HL-60 (cell line): ENCODE data around the genes PALLD and GALNTL6.

DNA sequence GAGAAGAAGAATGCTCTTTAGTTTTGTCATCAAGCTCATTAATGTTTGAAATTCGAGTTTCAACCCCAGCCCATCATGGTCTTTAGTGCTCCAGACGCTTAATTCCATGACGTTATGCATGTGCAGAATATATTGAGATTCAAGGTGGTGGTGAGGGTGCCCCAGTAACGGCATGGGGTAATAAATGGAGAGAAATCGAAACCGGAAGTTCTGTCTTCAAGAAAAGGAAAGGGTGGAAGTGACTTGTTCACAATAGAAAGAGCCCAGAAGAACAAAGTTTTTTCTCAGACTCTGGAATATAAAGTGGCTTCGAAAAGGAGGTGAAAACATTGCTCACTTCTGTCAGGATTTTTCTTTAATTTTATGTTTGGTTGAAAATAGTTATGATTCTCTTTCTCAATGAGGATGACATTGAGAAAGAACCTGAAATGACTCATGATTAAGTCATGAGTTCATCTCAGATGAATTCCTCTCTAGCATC is 699 bp upstream of the DDX60L start:
- RRBS = no CpG with 5 or more reads among the region's 7 CpGs

DNA sequence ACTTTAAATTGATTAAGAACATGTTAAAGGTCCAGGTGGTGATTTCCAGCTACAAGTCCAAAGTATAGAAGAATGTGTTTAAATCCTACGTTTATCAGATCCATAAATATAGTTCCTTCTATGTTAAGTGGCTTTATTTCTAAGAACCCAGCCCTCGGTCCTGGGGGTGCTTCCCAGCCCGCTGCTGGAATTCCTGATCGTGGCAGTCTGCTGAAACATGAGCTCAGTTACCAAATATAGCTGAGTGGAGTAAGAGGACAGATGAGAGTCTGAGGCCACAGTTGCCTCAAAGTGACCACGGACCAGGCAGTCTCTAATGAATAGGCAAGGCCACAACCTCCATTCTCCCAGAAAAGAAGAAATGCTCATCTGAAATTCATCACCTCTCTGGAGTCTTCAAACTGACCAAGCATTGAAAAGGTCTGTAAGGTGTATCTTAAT is at the start of gene PALLD:
Gene PALLD (plus strand): TSS at position 278 of the 441 bp plus-strand sequence.
- RRBS = no CpG with 5 or more reads among the region's 5 CpGs

GRCh38 chr4:168558259-168559014 is 61.6 kb downstream of the PALLD start:
- RRBS = no CpG with 5 or more reads among the region's 7 CpGs

DNA sequence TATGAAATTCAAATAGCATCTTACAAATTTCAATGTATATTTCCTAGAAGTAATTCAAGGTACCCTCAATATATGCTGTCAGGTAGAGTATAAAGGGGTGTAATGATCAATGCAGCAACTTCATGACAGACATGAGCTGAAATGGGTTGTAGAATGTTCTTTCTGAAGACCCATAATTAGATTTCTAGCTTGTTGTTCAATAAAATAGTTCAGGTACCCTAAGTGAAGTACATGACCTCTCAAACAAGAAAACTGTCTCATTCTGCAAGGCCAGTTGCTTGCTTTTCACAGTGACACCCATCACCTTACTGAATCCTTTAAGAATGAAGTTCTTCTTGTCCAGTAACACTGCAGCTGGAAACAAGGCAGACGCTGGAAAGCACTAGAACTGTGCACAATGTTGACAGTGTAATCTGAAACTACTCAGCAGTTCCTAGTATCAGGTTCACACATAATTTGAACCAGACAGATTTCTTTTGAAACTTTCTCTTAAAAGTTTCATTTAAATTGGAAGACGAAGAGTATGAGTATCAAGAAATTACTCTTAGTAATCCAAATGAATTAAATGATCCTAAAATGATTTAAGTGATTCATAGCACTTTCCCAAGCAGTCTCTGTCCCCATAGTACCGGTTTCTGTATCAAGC is 63.3 kb downstream of the PALLD start:
- RRBS = no CpG with 5 or more reads among the region's 3 CpGs

- RRBS = no CpG with 5 or more reads among the region's 1 CpG
Measured at GRCh38 chr4:168903528-168903991, 106.5 kb downstream of the CBR4 start.

GRCh38 chr4:169080982-169081498 is 71.0 kb upstream of the CBR4 start:
- RRBS = no CpG with 5 or more reads among the region's 3 CpGs

DNA sequence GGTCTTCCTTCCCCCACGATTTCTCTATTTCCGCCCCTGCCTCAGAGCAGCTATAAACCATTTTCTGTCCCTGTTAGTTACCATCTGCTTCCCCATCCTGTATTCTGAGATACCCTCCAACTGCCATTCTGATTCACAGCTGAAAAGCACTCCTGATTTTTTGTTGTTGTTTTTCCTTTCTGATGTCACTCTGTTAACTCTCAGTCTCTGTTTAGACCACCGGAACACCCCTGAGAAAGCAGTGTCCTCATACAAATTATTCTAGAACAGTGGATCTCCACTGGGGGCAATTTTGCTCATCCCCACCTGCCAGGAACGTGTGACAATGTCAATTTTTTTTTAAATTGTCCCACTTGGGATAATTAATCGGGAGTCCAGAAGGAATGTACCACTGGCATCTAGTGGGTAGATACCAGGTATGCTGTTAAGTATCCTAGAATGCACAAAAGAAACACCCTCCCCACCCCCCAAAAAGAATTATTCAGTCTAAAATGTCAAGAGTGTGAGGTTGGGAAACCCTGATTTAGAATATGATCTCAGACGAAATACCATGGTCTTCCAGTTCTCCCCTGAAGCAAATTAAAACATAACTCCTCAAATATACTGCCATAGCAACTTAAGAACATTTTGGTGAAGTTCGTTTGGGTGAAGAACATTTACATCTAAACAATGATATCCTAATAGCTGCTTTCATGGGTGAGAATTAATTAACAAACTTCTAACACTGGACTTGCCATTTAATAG is 36.7 kb downstream of the SH3RF1 start:
- RRBS = no CpG with 5 or more reads among the region's 7 CpGs

- RRBS = no CpG with 5 or more reads among the region's 30 CpGs
Measured at GRCh38 chr4:169271460-169271853, 701 bp upstream of the SH3RF1 start.

- RRBS = no CpG with 5 or more reads among the region's 6 CpGs
Measured at GRCh38 chr4:169271854-169272140, 1.0 kb upstream of the SH3RF1 start.

GRCh38 chr4:169756899-169757398 is 795 bp downstream of the HPF1 start:
- RRBS = no CpG with 5 or more reads among the region's 9 CpGs

- RRBS = 13% methylated on average over 25 of the region's 44 CpGs
Measured at GRCh38 chr4:171813169-171813611, at the start of gene GALNTL6. Gene GALNTL6 (plus strand): TSS chr4:171813404.

DNA sequence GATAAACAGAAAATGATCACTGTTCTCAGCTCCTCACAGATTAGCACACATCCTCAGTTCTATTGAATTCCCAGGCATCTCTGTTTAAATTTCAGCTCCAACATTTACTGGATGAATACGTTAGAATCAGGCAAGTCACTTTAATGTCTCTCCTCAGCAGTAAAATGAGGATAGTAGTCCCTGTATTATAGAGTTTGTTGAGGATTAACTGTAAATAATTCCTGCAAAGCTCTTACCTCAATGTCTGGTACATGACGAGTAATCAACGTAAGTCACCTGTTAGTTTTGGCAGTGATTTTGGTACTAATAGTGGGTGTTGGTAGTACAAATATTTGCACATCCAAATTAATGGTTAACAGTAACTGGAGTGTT is 189.8 kb upstream of the GALNT7 start:
- RRBS = no CpG with 5 or more reads among the region's 3 CpGs

DNA sequence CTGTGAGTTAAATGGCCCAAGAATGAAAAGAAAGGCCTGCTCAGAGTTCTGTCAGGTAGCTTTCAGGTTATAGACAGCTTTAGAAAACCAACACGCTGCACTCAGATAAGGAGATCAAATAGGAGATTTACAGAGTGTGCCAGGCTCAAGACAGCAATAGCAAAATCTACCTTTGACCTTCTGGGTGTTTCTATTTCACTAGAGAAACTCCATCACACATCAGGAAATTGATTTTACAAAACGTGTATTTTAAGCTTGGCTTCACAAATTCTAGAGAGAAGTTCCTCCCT is 162.4 kb upstream of the GALNT7 start:
- RRBS = no CpG with 5 or more reads among the region's 2 CpGs

DNA sequence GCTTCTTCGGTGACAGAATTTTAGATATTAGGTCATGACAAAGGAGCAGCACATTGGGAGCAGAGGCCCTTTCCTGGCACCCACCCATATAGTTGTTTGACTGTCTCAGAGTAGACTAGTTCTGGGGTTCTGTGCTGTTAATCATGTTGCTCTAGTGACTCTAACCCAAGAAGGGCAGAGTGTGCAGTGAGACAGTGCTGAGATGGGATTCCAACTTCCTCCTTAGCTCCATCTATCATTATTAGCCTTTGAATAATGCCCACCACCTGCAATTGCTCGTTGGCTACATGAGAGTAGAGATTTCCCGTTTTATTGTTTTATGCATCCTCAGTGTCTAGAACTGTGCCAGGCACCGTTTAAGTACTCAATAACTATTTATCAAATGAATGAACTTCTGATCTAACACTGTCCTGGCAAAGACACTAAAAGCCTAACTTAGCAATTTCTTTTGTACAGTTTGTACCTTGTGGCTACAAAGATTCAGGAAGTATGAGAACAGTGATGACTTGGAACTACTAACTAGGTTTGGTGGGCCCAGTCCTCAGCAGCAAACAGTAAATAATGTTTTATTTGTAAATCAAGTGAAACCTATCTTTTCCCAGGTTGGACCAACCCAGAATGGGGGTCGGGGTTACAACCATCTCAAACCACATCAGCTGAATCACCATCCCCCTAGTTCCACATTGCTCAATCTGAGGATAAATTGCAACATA is 12.1 kb upstream of the SCRG1 start:
- RRBS = no CpG with 5 or more reads among the region's 5 CpGs

DNA sequence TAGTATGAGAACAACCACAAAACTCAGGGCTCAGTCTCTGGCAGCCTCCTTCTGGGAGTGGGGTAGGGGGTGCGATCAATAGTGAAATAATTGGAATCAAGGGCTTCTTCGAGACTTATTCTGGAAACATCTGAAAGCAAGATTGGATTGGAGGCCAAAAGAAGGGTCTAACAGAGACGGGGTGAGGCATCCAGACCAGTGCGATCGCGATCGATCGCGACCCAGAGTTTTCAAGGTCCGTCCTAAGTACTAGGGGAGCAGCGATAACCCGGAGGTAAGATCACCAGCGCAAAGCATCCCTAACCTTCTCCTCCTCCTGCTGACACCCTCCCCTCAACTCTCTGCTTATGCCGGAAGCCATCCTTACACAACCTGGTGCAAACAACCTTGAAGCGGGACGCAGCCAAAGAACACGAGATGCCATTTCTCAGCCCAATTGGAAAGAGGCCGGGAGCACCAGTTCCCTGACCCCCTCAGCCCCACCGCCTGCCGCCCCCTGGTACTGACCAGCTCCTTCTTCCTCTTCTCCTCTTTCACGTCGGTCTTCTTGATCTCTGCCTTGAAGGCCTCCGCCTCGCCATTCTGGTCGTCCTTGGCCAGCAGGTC is 1.7 kb downstream of the HAND2 start:
- RRBS = 24% methylated on average over 4 of the region's 25 CpGs

GRCh38 chr4:173530854-173531607 is 1.0 kb upstream of the HAND2 start:
- RRBS = 28% methylated on average over 9 of the region's 46 CpGs

- RRBS = no CpG with 5 or more reads among the region's 6 CpGs
Measured at GRCh38 chr4:173543223-173543753, 13.3 kb upstream of the HAND2 start.

- RRBS = no CpG with 5 or more reads among the region's 2 CpGs
Measured at GRCh38 chr4:173925304-173925821, 358.1 kb downstream of the FBXO8 start.

DNA sequence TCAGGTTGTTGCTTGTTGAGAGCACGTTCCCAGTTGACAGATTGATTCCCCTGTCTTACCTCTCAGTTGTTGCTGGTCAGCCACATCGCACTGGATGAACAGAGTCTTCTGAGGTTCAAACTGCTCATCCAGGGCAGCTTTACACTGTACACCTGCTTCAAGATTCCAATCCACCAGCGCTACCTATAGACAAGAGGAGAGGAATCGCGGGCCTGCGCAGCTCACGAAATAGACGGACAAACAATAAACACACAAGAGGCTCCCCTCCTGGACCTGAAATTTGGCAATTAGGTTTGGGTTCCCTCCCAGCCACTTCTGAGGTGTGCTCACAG is 437 bp downstream of the HPGD start:
- RRBS = no CpG with 5 or more reads among the region's 8 CpGs

GRCh38 chr4:174526480-174526915 is 4.2 kb upstream of the HPGD start:
- RRBS = no CpG with 5 or more reads among the region's 4 CpGs